Amniotic epithelial cell (primary cell): ENCODE results near the gene NF1.

GRCh38 chr17:29621051-29622244, 1.3 kb downstream of the CORO6 start:
- RRBS: no CpG with 5 or more reads among the region's 19 CpGs

GRCh38 chr17:29629849-29630807, 7.4 kb upstream of the CORO6 start:
- RRBS: no CpG with 5 or more reads among the region's 9 CpGs

GRCh38 chr17:29636034-29636641, 13.4 kb upstream of the CORO6 start:
- RRBS: no CpG with 5 or more reads among the region's 4 CpGs

DNA sequence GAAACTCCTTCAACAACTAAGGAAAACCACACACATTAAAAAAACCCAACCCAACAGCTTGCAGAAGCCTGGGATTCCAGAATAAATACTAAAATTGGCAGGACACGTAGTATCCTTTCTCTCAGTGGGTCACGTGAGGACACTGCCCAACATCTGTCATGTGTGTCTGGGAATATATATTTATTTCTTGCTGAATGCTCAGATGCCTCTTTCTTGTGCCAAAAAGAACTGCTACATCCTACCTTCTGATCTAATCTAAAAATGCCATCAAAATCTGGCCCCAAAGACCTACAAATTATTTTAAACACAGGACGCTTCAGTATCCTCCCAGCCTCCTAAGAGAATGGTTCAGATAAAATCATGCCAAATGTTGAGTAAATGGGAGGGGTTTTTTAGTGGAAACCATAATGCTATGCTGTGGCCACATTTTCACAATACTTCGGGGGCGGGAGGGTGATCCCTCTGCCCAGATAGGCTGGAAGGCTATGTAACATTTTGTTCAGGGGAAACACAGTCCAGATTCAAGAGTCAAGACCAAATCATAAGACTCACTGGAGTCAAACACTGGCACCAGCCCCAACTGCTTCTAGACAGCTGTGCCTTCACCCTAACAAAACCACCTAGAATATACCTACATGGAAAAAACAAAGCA, 22.9 kb upstream of the CORO6 start:
- RRBS: no CpG with 5 or more reads among the region's 5 CpGs

- RRBS: no CpG with 5 or more reads among the region's 3 CpGs
Measured at GRCh38 chr17:29664843-29665885, 42.5 kb upstream of the CORO6 start.

DNA sequence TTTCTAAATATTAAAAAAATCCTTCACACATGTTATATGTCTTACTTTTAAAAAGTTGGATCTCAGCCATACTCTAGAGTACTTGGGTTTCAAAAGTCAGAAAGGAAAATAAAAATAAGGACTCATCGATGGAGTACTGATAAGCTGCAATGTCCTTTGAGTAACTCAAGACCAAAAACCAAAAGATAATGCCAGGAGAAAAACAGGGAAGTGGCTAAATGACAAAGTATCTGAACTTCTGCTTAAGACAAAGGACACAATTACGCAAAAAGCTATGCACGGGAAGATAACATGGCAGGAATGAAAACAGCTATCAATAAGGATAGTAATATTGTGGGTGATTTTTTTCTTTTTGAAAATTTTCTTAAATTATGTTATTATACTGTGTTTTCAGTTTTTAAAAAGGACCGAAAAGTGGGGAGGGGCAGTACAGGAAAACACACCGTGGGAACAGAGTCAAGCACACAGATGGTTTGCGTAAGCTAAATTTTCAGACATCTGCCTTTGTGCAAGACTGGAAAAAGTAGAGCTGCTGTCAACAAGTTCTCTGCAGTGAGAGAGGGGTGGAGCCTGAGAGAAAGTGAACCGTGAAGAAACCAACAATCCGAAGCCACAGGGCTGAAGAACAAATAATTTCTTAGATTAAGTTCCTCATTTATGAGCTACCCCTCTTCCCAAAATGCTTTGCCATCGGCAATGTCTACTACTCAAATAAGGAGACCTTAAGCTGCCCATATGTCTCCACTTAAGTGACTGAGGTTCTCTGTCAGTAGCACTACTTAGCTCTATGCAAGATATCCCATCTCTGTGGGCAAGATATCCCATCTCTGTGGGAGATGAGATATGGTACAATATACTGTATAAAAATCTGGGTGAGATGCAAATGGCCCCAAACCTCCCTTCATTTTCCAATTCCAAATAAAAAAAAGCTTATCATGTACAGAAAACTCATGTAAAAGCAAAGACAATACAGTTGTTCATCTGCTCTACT, 99.9 kb upstream of the CORO6 start:
- RRBS: no CpG with 5 or more reads among the region's 9 CpGs

DNA sequence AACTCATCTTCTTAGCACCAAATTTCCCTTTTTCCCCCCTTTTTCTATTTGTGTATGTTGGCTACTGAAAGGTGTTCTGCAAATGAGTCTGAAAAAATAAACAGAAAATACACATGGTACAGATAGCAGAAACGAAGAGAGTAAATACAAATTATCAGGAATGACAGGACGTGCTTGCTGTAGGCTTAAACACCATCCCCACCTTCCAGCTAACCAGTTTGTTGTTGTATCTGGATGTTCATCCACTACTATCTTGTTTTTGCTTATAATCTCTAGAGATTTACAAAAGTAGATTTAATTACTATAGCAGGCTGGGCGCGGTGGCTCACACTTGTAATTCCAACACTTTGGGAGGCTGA, 87.1 kb downstream of the SSH2 start:
- RRBS: no CpG with 5 or more reads among the region's 4 CpGs

GRCh38 chr17:30184441-30185759, 50.6 kb downstream of the SLC6A4 start:
- RRBS: no CpG with 5 or more reads among the region's 16 CpGs

GRCh38 chr17:30236797-30237337, 1.4 kb upstream of the SLC6A4 start:
- RRBS: 9% methylated on average over 3 of the region's 21 CpGs

- RRBS: no CpG with 5 or more reads among the region's 5 CpGs
Measured at GRCh38 chr17:30345487-30346190, 11.8 kb upstream of the TMIGD1 start.

GRCh38 chr17:30384825-30385386, 6.2 kb downstream of the CPD start:
- RRBS: no CpG with 5 or more reads among the region's 5 CpGs

GRCh38 chr17:30415037-30415722, 36.5 kb downstream of the CPD start:
- RRBS: no CpG with 5 or more reads among the region's 3 CpGs

- RRBS: no CpG with 5 or more reads among the region's 3 CpGs
Measured at GRCh38 chr17:30519686-30520287, 42.6 kb downstream of the GOSR1 start.

DNA sequence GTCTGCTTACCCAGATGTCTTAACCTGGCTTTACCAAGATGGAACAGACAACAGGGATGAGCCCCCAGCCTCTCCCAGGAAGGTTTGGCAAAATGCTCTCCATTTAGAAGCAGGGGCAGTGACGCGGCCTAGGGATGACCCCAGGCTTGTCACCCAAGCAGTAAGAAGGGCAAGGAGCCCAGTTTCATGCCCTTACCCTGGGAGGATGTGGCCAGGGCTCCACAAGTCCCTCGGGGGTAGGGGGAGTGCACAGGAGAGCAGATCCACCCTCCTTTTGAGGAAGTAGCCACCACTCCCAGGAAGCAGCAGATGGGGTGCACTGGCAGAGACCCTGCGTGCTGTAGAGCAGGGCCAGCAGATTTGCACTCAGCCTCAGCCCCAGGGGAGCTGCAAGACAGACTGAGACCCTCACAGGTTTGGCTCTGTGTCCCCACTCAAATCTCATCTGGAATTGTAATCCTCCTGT, 73.7 kb downstream of the GOSR1 start:
- RRBS: no CpG with 5 or more reads among the region's 4 CpGs

DNA sequence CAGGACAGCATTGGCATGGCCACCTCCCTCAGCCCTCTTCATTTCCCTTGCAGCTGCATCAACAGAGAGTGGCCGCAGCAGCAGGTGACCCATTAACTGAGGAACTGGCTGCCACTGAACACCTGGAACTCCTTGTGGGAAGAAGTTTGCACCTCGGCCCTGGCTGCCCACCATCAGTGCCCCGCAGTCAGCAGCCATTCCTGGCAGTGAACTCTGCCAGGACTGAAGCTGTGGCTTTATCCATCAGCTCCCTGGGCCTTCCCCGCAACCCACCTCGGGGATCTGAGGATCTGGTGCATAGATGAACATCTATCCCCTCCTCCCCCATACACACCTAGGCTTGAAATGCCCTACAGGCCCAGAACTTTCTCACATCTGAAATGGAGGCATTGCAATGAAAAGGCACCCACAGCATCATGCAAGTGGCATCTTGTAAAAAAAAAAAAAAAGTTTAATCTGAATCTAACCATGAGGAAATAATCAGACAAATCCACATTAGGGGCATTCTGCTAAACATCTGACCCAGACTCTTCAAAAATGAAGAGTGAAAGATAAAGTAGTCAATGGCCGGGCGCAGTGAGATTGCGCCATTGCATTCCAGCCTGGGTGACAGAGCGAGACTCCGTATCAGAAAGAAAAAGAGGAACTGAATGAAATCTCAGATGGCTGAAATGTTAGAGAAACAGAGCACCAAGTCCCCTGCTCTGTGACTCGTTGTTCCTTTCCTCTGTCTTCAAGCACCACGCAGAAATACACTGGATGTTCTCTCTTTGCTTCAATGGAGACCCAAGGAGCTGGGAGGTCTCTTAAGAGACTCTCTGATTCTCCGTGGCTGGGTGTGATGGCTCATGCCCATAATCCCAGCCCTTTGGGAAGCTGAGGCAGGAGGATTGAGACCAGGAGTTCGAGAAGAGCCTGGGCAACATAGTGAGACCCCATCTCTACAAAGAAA, 12.8 kb upstream of the RNF135 start:
- RRBS: no CpG with 5 or more reads among the region's 14 CpGs

- RRBS: no CpG with 5 or more reads among the region's 11 CpGs
Measured at GRCh38 chr17:30991169-30991534, 20.3 kb downstream of the RNF135 start.

GRCh38 chr17:31094837-31095742, at the start of gene NF1:
TSS of gene NF1 (plus strand) at chr17:31094977.
- RRBS: 2% methylated on average over 12 of the region's 62 CpGs

- RRBS: no CpG with 5 or more reads among the region's 5 CpGs
Measured at GRCh38 chr17:31182201-31183157, 87.7 kb downstream of the NF1 start.

DNA sequence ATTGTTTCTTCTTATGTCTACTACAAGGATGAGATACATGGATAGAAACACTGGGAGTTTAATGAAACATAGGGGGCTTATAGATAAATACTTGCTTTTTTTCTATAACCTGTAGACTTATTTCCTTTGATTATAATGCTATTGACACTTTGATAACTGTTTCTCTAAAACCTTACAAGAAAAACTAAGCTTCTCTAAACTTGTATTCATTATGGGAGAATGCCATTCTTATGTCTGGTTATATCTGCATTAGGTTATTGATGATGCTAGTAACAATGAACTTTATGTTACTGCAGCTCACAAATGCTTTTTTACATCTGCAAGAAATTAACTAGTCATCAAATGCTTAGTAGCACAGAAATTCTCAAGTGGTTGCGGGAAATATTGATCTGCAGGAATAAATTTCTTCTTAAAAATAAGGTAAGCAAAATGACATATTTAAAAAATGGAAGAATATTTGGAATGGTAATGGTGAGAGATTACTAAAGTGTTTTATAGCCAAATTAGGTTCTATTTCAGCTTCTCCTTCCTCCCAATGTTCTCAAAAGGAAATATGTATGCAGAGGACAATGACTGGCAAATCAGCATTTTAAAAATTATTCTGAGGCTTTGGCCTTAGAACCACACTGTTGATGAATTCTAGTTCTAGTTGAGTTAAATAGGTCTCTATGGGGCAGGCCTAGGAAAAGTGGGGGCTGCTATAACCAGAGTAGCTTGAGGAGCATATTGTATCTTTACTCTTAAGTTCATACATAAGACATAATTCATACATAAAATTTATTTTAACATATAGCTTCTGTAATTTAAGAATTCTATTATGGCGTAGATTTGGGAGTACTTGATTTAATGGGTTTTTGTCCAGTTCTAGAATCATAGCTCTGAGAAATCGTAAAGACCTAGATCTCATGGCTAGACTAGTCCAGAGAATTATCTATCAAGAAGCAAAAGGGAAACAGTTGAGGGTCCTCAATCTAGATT, 73.6 kb downstream of the OMG start:
- RRBS: no CpG with 5 or more reads among the region's 3 CpGs

DNA sequence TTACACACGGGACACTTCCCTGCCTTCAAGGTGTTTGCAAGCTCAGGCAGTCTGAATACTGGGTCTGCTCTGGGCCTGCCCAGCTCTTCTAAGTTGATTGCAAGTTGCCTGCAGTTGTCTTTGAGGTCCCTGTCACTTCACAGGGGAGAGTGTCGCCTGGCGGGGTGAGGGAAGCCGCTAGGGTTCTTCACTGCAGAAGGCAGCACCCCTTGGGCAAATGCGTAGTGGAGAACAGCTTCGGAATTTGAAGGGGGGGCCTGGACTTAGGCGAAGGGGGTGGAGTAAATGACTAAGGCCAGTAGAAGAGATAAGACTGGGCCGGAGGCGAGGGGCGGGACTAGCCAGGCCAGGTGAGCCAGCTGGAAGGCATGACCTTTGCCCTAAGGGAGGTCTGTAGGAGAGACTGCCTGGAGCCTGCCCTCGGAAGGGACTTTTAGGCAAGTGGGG, 98.1 kb downstream of the RAB11FIP4 start:
- RRBS: no CpG with 5 or more reads among the region's 11 CpGs